ENCODE measurements around the genes HSPA5 and RALGPS1.

DNA sequence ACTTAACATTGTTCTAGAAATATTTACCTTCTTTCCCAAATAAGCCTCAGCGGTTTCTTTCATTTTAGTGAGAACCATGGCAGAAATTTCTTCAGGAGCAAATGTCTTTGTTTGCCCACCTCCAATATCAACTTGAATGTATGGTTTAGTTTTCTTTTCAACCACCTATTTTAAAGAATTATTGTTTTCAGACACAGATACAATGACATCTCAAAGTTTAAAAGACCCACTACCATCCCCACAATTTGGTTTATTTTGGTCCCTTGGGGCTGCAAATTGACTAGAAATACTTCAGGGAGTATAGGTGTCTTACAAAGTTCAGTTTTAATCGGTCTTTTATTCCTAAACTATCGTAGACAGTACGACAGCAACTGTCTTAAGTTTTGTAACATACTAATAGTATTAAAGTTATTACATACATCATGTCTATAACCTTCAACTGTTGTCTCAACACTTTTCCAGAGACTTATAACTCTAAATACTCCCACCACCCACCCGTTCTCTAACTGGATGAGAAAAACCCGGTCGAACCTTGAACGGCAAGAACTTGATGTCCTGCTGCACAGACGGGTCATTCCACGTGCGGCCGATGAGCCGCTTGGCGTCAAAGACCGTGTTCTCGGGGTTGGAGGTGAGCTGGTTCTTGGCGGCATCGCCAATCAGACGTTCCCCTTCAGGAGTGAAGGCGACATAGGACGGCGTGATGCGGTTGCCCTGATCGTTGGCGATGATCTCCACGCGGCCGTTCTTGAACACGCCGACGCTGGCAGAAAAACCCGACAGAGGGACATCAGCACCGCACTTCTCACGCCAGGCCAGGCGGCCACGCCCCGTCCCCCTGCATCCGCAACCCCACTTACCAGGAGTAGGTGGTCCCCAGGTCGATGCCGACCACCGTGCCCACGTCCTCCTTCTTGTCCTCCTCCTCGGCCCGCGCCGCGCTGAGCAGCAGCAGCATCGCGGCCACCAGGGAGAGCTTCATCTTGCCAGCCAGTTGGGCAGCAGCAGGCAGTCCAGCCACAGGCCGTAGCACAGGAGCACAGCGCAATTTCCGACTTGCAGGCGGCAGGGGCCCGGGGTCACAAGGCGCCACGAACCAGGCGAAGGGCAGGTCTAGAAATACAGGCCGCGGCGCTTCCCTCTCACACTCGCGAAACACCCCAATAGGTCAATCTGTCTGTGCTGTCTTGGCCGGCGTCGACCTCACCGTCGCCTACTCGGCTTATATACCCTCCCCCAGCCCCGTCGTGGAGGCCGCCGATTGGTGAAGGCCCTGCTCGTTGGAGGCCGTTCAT, at the start of gene HSPA5:
Gene HSPA5 (minus strand): TSS at position 1,199 of the 1,295 bp plus-strand sequence.
- RRBS = 0% methylated on average over 1 of the region's 74 CpGs

DNA sequence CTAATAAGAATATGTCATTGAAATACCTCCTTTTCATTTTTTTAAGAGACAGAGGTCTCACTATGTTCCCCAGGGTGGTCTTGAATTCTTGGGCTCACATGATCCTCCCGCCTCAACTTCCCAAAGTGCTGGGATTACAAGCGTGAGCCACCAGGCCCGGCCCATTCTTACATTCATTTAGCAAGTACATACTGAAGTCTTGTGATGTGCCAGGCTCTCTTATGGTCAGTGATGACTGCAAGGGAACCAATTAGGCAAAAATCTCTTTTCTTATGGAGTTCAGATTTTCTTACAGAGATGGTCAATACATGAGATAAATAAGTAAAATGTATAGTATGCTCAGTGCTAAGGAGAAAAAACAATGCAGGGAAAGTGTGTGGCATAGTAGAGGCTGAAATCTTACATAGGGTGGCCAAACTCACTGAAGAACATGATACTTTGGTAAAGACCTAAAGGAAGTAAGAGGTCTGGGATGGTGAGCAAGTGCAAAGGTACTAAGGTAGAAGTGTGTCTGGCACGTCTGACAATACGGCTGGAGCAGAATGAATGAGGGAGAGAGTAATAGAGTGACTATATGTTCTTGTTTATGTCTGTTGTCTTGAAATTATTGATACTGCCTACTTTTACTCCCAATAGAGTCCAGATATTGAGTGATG, 27.0 kb downstream of the GAPVD1 start:
- RRBS = no CpG with 5 or more reads among the region's 5 CpGs

GRCh38 chr9:125315464-125316266, 54.0 kb downstream of the GAPVD1 start:
- RRBS = no CpG with 5 or more reads among the region's 6 CpGs

- RRBS = no CpG with 5 or more reads among the region's 8 CpGs
Observed at GRCh38 chr9:125468489-125469185, 207.0 kb downstream of the GAPVD1 start.

DNA sequence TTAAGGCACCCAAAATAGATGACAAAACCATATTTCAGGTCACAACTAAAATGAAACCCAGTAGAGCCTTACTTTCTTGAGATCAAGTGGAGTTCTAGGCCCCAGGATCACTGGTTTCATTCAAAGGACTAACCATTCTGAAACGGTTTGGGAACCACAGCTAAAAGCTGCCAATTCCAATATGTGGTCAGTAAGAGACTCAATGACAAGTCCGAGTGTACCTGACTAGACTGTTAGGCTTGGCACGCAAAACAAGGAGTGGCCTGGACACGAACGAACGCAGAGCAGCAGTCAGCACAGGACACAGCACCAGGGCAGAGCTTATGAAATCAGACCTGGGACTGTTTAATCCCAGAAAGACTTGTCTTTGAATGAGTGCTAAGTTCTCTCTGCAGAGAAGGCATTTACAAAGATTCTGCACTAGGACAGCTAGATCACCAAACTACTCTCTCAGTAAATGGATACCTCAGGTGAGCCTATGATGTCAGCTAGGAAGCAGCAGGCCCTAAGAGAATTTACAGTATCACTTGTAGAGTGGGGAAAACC, 213.8 kb downstream of the GAPVD1 start:
- RRBS = no CpG with 5 or more reads among the region's 6 CpGs

- RRBS = no CpG with 5 or more reads among the region's 15 CpGs
Observed at GRCh38 chr9:125484030-125485273, 222.6 kb downstream of the MAPKAP1 start.

GRCh38 chr9:125631726-125632098, 75.3 kb downstream of the MAPKAP1 start:
- RRBS = no CpG with 5 or more reads among the region's 4 CpGs

GRCh38 chr9:125672323-125672692, 34.7 kb downstream of the MAPKAP1 start:
- RRBS = no CpG with 5 or more reads among the region's 5 CpGs

GRCh38 chr9:125769228-125770203, 22.3 kb downstream of the PBX3 start:
- RRBS = no CpG with 5 or more reads among the region's 7 CpGs

GRCh38 chr9:125786930-125788065, 40.1 kb downstream of the PBX3 start:
- RRBS = no CpG with 5 or more reads among the region's 7 CpGs

GRCh38 chr9:126337582-126338461, 11.2 kb downstream of the MVB12B start:
- RRBS = 93% methylated on average over 4 of the region's 38 CpGs

GRCh38 chr9:126719417-126720128, 85.3 kb upstream of the ZBTB43 start:
- RRBS = no CpG with 5 or more reads among the region's 12 CpGs

GRCh38 chr9:126832927-126833717, 27.3 kb upstream of the ZBTB34 start:
- RRBS = no CpG with 5 or more reads among the region's 30 CpGs

DNA sequence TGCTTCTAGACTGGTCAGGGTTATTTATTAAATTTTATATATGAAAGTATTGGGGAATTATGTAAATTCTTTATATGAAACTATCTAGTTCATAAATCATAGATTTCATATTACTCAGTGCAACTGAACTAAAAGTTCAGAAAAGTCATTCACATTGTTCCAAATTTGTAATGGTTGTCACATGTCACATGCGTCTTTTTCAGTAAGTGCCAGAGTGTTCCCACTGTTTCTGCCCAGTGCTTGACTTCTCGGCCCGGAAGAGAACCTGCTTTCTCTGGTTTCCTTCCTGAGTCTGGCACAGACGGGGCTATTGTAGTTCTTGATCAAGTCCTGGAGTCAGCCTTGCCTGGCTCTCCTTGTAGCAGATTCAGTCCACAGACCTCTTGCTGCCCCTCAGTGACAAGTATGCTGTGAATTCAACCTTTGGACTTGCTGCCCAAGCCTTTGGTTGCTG, 24.5 kb downstream of the ZBTB34 start:
- RRBS = no CpG with 5 or more reads among the region's 4 CpGs

- RRBS = 2% methylated on average over 69 of the region's 139 CpGs
Observed at GRCh38 chr9:126914266-126915524, at the start of gene RALGPS1. TSS of gene RALGPS1 (plus strand) at chr9:126914782.

DNA sequence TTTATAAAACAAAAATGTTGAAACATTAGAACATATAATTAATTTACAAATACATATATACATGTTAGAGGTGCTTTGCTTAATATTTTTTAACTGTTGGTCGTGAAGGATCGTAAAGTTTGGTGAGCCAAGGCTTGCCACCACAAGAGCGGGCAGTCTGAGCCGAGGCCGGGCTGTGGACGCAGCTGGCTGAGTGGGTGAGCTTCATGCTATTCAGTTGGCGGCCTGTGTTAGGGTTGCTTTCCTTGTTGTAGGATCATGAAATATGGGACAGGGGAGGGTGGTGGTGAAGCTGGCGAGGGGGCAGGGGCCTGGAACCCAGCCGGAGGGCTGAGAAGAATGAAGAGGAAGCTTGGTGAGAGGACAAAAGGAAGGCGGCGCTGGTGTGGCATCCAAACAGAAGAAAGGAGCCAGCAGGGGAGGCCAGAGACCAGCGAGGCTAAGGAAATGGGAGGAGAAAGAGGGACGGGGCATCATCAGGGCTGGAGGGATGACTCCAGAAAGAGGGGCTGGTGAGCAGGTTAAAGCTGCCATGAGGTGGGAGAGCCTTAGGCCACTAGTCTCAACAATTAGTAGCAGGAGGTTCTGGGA, 18.3 kb downstream of the RALGPS1 start:
- RRBS = no CpG with 5 or more reads among the region's 13 CpGs

GRCh38 chr9:126964881-126965602, 50.5 kb downstream of the RALGPS1 start:
- RRBS = no CpG with 5 or more reads among the region's 7 CpGs

DNA sequence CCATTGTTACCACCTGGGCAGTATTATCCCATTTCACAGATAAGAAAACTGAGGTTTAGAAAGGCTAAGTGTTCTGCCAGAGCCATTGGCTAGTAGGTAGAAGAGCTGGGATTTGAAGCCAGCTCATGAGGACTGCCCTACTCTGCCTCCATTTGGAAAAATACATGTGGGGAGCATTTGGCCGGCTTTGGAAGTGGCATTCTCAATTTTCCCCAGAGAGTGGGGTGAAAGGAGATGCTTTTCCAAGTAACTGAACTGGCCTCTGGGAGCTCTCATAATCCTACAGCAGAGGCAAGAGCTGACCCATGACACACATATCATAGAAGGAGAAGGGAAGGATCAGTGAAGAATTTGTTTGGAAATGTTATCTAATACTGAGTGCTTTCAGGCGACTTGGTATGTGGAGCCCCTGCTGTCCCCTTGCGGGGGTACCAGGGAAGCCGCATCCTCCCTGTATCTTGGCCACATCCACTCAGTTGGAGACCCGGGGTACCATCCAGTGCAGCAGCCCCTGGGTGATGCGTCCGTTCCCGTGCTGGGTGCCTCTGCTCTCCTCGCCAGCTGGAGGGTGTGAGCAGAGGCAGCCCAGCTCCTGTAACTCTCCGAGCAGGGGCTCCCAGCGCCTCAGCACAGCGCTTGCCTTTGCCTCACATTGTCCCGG, 1.1 kb downstream of the ANGPTL2 start:
- RRBS = no CpG with 5 or more reads among the region's 13 CpGs

- RRBS = no CpG with 5 or more reads among the region's 16 CpGs
Observed at GRCh38 chr9:127130986-127132103, 8.9 kb upstream of the ANGPTL2 start.

GRCh38 chr9:127244607-127245739, 19.6 kb upstream of the GARNL3 start:
- RRBS = 2% methylated on average over 13 of the region's 55 CpGs